Subcutaneous preadipocyte (primary cell): ENCODE measurements around a stretch of chr12.

DNA sequence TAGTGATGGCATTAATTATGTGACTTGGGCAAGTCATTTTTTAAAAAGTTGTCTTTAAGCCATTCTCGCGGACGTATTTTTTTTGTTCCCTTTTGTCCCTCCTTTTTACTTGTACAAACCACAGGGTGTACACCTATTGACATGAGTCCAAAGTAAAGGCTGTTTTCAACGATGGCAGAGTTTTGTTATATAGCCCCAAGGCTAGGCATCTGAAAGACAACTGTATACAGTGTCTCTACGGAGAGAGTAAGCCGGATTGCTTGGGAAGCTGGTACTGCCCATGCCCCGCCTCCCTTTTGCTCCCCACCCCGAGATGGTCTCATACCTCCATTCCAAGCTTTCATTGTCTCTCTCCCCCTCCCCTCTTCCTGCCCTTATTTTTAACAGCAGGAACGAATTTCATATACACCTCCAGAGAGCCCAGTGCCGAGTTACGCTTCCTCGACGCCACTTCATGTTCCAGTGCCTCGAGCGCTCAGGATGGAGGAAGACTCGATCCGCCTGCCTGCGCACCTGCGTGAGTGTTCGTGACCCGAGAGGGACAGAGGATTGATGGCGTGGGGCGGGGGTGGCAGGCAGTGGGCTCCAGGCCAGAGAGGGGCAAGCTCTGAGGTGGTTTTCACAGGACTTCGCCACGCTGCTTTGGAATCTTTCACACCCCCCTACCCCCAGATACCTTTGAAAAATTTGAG, 102.7 kb downstream of the ETV6 start:
- CAGE, long polyA plus RNA: no peak

GRCh38 chr12:11765674-11766270, 116.3 kb downstream of the ETV6 start:
- CAGE, long polyA plus RNA: no peak

GRCh38 chr12:11779251-11779582, 129.7 kb downstream of the ETV6 start:
- CAGE, long polyA plus RNA: no peak

DNA sequence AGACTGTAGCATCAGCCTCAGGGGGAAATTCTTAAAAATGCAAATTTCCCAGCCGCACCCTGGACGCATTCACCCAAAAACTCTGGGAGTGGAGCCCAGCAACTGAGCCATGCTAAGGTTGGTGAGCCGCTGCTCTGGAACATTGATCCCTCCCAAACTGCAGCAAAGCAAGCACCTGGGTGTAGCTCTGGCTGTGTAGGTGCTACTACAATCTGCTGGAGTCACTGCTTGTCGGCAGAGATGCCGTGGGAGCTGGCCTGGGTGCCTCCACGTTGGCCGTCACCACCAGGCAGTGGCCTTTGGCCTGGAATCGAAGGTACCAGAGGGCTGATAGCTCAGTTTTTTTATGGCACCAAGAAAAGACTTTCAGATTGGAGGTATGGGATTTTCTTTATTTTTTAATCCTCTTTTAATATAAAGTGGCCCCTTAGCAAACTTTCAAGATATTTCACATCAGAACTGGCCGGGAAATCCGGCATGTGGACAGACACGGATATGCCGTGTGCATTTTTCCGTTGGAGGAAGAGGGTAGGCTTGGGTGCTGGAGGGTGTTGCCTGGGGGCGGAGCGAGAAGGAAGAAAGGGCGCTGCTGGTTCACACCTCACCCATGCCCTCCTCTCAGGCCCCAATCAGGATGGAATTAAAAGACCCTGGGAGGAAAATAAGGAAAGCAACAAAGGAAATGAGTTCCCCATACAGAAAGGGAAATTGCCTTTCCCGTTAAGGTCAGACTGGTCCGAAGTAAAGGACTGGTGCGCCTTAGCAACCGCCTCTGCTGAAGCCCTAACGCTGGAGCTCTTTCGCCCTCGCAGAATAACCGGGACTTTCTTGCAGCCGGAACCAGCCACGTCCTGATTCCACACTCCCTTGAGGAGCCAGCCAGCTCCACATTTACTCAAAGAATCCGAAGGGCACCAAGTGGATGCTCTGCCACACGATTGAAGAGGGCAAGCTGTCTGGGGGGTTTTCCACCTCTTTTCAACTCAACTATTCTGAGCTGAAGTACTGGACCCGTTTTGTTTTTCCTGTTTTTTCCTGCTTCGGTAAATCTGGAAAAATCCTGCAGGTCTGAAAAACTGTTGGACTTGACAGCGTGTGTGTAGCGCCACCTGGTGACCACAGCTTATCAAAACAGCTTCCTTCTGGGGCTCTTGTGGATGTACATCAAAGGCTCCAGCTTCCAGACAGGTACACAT, 37.9 kb upstream of the BCL2L14 start:
- CAGE, long polyA plus RNA: no peak

DNA sequence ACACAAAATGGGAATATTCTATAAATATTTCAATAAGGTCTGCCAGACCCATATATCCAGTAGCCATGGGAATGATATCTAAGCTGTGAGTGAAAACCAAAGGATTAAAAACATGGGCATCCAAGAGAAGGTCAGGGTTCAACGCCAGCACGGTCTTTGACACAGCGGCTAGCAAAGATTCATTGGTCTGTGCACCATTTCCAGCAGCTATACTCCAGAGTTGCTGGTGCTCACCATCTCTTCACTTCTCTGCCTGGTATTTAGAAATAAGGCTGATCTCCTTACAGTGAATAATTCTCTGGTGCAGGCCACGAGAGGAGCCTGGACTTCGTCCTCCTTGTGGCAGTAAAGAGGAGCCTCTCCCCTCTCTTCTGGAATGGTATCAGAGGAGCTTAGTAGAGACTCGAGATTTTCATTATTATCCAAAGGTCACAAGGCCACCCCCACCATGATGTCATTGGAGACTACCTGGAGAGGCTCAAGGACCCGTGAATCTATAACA, 30.9 kb upstream of the BCL2L14 start:
- CAGE, long polyA plus RNA: no peak

GRCh38 chr12:12119298-12119800, 48.6 kb downstream of the BCL2L14 start:
- CAGE, long polyA plus RNA: no peak

DNA sequence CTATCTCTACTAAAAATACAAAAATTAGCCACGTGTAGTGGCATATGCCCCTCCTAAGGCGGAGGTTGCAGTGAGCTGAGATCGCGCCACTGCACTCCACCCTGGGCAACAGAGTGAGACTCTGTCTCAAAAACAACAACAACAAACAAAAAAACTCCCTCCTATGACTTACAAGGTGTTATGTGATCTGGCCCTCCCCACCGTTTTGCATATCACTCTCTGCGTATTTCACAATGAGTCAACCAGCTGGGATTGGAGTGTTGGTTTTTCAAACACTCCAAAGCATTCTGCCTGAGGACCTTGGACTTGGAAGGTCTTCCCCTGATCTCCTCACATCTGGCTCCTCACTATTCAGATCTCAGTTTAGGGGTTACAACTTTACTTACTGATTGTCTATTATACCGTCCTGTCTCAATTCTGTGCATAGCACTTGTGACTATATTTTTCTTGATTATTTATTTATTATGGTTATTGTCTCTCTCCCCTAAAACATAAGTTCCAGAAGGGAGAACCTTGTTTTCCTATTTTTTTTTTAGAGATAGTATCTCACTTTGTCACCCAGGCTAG, 13.9 kb downstream of the MANSC1 start:
- CAGE, long polyA plus RNA: no peak

DNA sequence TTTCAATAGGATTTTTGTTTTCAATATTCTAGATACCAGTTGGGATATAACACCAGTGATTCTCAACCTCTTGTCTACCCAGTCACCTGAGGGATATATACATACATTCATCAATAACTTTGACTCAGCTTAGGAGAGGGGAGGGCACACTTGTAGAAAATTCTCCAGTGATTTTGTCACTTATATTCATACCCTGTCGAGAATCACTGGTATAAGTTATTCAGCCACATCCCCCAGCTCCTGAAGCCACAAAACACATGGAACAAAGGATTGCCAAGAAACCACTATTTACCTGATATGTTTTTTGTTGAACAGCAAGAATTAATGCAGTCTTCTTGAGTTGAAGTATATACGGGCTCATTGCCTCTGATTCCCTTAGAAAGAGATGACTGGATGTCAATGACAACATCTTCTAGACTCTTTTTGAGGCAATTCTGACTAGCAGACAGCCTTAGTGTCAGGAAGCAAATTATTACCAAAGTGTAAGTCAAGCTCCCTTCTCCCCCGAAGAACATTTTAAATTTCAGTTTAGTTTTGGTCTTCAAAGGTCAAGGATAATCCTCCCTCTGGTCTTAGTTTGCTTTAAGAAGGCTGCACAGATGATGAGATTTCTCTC, 7.1 kb downstream of the MANSC1 start:
- CAGE, long polyA plus RNA: no peak

DNA sequence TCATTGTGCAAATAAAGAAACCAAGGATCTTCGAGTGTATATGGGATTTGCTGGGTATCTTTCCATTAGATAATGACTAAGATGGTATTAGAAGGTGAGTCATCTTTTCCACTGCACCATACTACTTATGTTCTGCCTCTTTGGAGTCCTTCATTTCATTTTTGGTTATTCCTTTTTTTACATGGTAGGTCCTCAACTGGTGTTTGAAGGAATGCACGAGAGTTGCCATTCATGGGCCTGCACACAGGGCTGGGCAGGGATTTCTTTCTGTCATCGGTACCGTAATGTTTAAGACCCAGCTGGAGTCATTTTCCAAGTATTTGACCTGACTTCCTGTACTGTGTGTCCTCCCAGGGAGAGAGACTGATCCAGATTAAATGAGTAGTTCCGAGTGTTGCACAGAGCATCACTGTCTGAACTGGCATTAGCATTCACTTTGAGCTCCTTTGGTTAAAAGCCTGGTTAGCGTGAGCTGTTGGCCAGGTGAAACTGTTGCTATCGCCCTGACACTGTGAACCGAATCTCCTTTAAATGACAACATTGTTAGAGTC, 85.8 kb downstream of the BORCS5 start:
- CAGE, long polyA plus RNA: no peak

DNA sequence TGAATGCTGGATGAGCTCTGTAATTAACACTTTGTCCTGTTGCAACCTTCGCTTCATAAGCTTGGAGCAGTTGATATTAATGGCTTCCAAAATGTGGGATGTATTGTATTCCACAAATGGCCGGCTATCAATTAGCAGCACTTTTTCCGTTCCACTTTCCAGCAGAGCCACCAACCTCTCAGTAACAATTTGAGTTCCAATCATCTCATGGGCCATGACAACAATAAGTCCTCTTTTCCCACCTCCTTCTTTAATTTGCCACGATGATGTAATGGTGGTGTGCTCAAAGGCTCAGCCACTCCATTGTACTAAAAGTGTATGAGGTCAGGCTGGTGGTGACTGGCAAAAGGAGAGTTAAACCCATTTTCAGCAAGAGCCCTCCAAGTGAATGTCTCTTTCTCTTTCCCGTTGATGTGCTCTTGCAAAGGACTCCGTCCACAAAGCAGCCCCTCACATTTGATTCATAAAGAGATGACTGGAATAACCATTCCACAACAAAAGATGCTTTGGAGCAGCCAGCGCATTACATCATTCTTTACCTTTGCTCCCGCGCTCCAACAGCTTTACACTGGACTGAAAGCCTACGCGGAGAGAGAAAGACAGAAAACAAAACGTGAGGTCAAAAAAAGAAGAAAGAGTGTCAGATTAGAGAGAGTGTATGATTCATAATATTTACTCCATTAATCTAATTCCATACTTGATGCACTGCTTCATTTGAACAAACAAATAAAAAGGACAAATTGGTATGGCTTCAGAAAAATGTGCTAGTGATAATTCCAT, 41.6 kb downstream of the DUSP16 start:
- CAGE, long polyA plus RNA: no peak

DNA sequence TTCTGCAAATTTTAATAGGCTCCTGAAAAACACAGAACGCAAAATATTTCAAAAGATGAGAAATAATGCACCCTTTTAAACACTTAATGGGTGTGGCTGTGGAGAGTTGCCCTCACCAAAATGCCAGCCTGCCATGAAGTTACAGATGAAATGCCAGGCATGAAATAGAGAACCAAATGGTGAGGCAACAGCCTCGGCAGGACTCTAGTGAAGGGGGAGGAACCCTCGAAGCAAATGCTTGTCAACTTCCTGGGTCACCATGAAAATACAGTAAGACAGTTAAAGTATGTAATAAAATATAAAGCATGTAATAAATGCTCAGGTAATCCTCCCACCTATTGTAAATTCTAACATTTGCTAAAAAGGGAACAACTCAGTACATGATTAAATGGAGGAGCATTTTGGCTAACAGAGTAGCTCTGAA, 24.1 kb downstream of the DUSP16 start:
- CAGE, long polyA plus RNA: no peak

DNA sequence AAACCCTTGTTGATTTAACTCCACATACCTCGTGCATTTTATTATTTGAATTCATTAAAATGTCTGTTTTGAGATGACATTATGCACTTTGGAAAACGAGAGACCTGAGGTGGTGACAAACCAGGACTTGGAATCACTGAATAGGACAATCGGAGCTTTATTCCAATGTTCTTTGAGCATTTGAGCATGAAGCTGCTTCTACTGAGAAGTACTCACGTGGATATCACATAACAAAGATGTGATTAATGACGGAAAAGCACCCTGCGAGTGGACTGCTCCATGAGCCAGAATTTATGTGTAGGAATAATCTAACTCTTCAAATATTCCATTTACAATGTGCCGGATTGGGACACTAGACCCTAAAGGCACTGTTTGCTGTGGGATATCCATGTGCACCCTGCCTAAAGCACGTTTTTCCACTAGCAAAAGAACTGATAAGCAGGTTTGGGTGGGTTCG, 820 bp upstream of the DUSP16 start:
- CAGE, long polyA plus RNA: no peak

- CAGE, long polyA plus RNA: no peak
These were observed 10.8 kb downstream of the CREBL2 start for GRCh38 chr12:12622147-12623170.

- CAGE, long polyA plus RNA: no peak
These were observed 1.1 kb upstream of the GPR19 start for GRCh38 chr12:12697033-12697584.

DNA sequence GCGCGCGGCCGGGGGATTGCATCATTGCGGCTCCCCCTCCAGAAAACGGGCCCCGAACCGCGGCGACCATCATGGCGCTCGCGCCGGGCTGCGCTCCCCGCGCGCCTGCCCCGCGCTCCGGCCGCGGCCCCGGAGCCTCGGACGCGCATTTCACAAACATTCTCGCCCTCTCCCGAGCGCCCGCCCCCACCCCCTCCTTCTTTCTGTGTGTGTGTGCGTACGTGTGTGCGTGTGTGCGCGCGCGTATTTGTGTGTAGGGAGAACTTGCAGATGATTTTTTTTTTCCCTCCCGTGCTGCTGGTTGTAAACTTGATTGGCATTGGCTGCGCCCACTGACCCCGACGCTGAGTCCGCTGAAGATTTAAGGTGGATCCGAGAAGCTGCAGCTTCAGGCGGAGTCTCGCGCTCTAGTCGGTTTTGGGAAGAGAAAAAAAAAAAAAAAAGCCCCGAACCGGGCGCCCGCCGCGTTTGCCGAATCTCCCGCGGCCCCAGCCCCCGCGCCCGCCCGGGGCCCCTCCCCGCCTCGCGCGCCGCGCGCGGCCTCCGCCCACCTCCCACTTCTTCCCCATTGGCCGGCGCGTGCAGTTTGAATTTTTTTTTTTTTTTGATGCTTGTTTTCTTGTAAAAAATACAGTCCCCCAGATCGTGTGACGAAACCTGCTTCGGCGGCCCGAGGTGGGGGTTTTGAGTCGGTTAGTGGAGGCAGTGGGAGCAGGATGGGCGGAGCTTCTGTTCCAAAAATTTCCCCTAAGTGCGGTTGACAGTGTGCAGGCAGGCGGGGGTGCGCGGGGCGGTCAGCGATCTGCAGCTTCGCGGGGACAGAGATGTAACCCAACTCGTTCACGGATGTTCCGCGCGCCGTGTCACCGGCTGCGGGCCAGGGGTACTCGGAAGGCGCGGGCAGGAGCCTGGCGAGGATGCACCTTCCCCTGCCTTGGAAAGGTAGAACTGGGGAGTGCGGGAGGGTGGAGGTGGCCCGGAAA, 8.3 kb downstream of the CDKN1B start:
- CAGE, long polyA plus RNA: no peak

DNA sequence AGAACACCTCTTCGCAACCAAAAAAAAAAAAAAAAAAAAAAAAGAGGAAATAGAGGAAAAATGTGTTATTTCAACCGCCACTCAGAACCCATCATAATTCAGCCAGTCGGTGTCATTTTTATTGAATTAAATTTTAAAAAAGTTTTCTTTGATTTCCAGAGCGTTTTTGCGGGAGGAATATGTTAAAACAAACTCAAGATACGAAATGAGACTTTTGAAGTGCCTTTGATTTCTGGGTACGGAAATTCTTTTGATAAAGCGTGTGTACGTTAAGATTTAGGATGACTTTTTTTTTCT, 8.9 kb downstream of the CDKN1B start:
- CAGE, long polyA plus RNA: no peak

DNA sequence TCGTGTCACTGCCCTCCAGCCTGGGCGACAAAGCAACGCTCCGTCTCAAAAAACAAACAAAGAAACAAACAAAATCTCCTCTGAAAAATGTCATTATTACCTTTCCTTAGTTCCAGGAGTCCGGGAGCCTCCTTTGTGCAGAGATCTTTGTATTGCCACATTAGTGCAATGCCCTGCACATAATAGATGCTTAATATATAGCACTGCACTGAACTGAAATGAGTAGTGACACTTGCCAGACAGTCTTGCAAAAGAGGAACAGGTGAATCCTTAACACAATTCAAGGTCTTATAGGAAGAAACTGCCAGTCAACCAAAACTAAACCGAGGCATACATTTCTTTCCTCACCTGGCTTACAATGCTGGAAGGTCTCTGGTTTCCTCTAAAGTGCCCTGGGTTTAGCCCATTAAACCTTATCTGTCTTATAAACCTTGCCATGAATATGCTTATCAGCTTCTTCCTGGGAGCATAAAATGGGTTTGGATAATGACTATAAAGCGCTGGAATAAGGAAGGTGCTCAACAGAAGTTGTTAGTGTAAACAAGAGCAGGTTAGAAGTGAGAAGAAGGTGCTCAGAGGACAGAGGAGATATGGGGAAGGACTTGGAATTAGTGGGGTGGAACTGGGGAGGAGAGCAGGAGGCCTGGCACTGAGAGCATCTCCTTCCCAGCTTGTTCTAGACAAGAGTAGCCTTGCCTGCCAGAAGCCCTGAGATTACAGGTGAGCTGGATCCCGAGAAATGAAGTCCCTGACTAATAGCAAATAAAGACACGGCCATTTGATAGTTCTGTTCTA, 14.2 kb upstream of the GPRC5A start:
- CAGE, long polyA plus RNA: no peak

DNA sequence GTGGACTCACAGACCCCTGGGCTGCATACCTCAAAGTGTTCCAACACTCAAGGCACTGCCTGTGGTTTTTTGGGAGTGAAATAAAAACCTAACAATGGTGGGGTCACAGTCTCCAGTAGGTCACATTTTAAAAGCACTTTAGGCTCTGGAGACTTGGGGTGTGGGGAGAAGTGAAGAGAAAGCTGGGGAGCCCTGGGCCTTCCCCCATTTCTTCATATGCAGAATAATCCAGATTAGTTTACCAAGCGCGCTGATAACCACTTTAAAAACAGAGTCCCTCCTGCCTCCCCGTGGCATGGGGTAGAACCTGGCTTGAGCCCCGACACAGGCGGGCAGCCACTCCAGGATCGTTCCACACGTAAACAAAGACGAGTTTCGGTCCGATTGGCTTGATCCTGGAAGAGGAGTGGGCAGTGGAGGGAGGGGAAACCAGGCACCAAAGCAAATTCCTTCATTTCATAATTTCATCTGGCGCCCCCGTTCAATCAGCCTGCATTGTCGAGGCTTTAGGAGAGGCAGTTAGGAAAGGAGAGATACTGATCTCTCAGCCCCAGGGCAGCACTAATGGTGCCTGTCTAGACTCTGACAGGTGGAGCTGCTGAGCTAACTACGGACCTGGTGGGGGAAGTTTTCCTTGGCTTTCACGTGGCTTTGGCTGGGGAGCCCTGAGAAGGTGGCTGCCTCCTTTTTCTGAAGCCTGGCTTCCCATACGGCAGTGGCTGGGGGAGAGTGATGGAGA, 871 bp upstream of the GPRC5A start:
- CAGE, long polyA plus RNA: no peak

DNA sequence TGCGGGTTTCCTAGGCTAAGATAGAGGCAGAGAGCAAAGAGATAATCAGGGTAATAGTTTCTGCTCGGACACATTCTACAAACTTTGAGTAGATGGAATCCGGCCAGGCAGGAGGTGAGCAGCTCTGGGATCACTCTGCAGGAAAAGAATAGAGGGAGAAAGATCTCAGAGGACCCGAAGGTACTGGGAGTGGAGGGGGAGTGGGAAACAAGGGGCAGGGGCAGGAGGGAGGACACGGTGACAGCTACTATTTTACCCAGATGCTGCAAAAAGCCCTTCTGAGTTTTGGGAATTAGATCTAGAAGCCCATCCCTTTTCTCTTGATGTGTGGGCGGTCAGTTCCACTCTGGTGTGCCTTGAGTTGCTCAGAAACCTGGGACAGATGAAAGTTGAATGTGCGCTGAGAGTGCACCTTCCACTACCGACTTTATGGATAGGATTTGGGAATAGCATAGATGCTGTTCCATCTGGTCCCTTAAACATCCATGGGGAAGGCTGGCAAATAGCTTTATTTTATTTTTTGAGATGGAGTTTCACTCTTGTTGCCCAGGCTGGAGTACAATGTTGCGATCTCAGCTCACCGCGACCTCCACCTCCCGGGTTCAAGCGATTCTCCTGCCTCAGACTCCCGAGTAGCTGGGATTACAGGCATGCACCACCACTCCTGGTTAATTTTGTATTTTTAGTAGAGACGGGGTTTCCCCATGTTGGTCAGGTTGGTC, 662 bp downstream of the GPRC5A start:
- CAGE, long polyA plus RNA: no peak

- CAGE, long polyA plus RNA: no peak
These were observed 12.4 kb downstream of the GPRC5A start for GRCh38 chr12:12903385-12904452.